Measurements from ENCODE around the genes DENND5B and RESF1.

GRCh38 chr12:30694447-30694861 is 1.2 kb downstream of the IPO8 start:
- RRBS: no CpG with 5 or more reads among the region's 6 CpGs

- RRBS: no CpG with 5 or more reads among the region's 6 CpGs
Observed at GRCh38 chr12:31005776-31006376, 67.8 kb upstream of the DDX11 start.

DNA sequence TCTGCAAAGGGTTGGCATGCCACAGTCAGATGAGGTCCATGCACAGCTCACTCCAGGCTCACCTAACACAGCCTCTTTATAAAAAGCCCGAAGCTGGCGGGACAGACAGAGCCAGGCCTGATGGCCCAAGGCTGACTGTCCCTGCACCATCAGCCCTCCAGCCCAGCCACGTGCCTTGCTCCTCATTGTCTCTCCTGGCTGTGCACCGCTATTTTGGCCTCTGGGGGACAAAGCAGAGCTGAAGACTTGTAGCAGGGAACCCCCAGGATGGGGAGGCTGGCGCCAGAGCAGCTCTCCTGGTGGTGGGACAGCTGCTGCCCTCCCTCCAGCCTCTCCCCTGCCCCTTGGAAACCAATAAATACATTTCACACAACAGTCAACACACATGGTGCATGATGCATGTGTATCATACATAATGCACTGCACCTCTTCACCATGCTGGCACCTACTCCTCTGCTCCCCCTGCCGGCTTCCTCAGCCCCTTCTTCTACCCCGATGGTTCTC is 61.6 kb upstream of the DDX11 start:
- RRBS: no CpG with 5 or more reads among the region's 7 CpGs

GRCh38 chr12:31229435-31229964 is 96.5 kb downstream of the SINHCAF start:
- RRBS: no CpG with 5 or more reads among the region's 7 CpGs

- RRBS: 2% methylated on average over 9 of the region's 111 CpGs
Observed at GRCh38 chr12:31590665-31591369, at the start of gene DENND5B. DENND5B (minus strand) TSS chr12:31591136.

DNA sequence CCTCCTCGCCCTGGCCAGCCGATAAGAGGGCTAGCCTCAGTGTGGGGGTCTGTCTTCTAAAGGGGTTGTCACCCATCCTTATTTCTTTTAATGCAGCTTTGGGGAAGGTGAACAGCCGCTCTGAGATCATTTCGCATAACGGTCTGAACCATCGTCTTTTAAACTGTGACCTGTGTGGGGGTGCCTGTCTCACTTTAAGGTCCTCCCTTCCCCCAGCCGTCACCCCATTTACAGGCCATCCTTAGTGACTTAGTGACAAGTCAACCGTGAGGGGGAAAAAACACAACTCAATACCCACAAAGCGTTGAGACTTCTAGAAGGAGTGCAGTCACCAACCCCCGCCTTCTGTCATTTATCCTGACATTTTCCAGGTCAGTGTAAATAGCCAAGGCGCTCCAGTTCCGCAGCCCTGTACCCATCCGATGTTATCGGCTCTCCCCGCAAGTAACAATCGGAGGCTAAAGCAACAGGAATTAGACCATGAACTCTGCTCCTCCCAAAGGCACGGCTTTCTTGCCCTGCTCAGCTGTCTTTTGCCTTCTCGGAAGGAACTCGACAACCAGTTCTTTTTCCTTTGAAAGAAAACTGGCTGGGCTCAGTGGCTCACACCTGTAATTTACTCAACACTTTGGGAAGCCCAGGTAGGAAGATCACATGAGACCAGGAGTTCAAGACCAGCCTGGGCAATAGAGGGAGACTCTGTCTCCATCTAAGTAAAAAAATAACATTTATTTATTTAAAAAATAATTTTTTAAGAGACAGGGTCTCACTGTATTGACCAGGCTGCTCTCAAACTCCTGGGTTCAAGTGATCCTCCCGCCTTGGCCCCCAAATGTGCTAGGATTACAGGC is 659 bp upstream of the DENND5B start:
- RRBS: no CpG with 5 or more reads among the region's 20 CpGs

DNA sequence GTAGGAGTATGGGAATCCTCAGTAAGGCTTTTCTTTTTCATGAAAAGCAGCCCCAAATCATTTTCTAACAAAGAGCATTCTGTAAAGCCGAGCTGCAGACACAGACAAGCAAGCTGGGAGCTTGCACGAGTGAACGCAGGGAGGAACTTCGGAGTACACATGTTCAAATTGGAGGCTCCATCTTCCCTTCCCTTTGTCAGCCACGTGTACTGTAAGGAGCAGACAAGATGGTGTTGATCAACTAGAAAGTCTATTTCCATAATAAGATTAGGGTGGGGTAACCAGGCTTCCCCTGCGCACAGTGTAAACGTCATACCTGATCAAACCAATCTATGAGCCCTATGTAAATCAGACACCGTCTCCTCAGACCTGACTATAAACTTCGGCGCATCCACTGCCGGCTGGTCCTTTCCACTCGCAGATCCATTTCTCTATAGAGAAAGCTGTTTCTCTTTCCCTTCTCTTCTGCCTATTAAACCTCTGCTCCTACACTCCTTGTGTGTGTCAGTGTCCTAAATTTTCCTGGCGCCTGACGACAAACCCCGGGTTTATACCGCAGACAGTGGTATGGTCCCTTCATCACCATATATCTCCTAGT is 7.6 kb upstream of the ETFBKMT start:
- RRBS: no CpG with 5 or more reads among the region's 16 CpGs

DNA sequence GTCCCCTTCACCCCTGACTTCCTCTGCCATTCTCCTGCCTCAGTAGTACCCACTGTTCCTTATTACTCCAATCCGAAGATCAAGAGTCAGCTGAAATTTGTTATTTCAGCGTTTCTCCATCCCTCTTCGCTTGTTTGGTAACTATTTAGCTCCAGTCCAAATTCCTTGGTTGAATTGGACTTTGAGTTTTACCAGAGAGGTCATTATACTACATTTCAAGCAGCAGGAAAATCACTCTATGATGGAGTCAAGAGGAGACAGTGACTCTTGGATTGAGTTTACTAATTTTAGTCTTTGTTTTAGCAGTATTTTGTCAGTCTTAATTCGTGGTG is 4.6 kb downstream of the ETFBKMT start:
- RRBS: no CpG with 5 or more reads among the region's 4 CpGs

DNA sequence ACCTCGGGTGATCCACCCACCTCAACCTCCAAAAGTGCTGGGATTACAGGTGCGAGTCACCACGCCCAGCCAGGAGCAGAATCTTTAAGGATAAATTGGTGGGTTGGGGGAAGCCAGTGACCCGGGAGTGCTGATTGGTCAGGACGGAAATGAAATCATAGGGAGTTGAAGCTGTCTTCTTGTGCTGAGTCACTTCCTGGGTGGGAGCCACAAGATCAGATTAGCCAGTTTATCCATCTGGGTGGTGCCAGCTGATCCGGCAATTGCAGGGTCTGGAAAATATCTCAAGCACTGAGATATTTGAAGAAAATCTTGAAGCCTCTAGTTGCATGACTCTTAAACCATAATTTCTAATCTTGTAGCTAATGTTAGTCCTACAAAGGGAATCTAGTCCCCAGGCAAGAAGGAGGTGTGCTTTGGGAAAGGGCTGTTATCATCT is 4.9 kb upstream of the AMN1 start:
- RRBS: no CpG with 5 or more reads among the region's 6 CpGs

DNA sequence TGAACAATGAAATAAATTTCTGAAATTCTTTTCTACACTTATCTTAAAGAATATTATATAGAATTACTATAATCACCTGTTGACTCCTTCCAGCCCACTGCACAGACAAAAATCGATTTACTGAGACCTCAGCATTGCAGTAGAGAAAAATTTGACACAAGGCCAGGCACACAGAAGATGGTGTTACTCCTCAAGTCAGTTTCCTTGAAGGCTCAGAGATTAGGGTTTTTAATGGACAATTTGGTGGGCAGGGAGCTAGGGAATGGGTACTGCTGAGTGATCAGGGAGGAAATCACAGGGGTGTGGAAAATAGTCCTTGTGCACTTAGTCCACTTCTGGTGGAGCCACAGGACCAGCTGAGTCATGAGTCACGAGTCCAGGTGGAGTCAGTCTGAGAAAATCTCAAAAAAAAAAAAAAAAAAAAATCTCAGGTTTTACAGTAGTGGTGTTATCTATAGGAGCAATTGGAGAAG is 28.0 kb upstream of the AMN1 start:
- RRBS: no CpG with 5 or more reads among the region's 2 CpGs

GRCh38 chr12:31958248-31958677 is 952 bp upstream of the RESF1 start:
- RRBS: no CpG with 5 or more reads among the region's 11 CpGs

DNA sequence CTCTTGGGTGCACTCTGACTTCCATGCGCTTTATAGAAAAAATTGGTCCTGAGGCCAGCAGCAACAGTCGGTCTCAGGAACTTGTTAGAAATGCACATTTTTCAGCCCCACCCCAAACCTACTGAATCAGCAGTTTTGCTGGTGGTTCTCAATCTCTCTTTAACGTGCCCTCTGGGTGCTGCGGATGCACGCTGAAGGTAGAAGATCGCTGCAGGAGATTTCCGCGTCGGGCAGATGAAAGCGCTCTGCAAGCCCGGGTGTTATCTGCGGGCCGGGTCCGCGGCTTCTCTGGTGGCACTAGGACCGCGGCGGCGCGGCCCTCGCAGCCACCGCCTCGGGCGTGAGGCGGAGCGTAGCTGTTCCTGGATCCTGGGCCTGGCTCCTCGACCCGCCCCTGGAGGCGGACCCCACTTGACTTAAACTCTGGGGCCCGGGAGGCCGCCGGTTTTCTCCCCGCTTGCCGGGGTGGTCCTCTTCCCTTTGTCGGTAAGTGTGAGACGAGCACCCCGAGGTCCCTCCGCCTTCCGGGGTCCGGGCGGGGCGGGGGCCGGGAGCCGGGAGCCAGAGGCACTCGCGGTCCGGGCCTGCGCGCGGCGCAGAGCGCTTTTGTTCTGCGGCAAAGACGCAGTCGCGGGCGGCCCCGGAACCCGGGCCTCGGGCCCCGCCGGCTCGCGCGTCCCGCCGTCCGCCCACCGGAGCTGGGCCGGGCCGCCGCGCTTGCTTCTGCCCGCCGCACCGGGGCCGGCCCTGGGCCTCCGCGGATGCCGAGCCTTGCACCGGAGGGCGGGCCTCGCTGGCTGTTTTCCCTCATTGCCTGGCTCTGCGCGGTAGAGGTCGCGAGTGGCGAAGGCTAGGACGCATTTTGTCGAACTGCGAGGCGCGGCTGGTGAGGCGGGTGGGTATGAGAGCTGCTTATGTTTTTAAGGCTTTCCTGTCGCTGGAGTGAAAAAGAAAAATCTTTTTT is at the start of gene RESF1:
Gene RESF1 (plus strand): TSS at position 410 of the 964 bp plus-strand sequence.
- RRBS: 1% methylated on average over 22 of the region's 95 CpGs

DNA sequence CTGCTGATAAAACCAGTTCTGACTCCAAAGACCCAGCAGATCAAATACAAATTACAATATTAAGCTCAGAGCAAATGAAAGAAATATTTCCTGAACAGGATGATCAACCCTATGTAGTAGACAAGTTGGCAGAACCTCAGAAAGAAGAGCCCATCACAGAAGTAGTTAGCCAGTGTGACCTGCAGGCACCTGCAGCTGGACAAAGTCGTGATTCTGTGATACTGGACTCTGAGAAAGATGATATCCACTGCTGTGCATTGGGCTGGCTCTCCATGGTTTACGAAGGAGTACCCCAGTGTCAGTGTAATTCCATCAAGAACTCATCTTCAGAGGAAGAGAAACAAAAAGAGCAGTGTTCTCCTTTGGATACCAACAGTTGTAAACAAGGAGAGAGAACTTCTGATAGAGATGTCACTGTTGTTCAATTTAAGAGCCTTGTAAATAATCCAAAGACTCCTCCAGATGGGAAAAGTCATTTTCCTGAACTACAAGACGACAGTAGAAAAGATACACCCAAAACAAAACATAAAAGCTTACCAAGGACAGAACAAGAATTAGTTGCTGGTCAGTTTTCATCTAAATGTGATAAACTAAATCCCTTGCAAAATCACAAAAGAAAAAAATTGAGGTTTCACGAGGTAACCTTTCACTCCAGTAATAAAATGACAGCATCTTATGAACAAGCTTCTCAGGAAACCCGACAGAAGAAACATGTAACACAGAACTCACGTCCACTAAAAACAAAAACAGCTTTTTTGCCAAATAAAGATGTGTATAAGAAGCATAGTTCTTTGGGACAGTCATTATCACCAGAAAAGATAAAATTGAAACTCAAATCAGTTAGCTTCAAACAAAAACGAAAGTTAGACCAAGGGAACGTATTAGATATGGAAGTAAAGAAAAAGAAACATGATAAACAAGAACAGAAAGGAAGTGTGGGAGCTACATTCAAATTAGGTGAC is 25.3 kb downstream of the RESF1 start:
- RRBS: no CpG with 5 or more reads among the region's 8 CpGs

DNA sequence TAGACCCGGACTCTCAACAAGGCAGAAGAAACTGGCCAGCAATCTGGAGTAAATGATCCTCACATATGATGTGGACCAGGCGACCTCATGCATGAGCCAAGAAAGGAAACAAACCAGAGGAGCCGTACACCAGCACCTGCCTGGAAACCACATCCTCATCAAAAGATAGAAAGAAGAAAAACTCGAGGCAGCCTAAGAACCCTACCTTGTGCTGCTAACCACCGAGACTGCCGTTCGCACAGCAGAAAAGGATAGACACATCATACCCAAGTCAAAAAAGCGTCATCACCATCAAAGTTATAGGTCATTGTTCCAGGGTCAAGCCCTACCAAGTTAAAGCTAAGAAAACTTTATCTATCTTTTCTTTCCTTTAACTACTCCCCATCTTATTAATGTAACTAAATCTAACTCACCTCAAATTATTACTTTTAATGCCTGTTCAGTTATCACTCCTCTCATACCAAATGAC is 66.7 kb downstream of the RESF1 start:
- RRBS: no CpG with 5 or more reads among the region's 8 CpGs

GRCh38 chr12:32107670-32108311 is 1.1 kb downstream of the BICD1 start:
- RRBS: no CpG with 5 or more reads among the region's 8 CpGs

GRCh38 chr12:32446233-32447204 is 47.2 kb downstream of the FGD4 start:
- RRBS: no CpG with 5 or more reads among the region's 15 CpGs

DNA sequence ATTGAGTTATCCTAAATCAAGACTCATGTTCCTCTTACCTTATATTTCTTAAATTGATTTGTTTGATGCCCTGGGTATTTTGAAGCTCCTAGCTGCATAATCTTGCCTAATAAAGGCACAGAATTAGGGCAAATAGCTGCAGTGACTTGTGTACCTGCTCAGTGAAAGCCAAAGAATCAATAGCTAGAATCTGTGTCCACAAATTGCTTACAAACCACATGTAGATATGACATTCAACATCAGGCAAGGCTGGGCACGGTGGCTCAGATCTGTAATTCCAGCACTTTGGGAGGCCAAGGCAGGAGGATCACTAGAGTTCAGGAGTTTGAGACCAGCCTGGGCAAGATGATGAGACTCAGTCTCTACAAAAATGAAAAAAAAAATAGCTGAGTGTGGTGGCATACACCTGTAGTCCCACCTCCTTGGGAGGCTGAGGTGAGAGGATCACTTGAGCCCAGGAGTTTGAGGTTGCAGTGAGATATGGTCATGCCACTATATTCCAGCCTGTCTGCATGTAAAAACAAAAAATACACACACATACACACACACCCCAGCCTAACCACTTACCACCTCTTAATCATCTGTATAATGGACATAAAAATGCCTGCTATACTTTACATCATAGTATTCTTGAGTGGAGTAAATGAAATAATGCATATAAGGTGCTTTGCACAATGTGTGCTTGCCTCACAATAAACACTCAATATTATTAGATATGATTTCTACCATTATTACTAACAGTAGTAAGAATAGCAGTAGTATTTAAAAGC is 132.0 kb upstream of the DNM1L start:
- RRBS: no CpG with 5 or more reads among the region's 1 CpG

DNA sequence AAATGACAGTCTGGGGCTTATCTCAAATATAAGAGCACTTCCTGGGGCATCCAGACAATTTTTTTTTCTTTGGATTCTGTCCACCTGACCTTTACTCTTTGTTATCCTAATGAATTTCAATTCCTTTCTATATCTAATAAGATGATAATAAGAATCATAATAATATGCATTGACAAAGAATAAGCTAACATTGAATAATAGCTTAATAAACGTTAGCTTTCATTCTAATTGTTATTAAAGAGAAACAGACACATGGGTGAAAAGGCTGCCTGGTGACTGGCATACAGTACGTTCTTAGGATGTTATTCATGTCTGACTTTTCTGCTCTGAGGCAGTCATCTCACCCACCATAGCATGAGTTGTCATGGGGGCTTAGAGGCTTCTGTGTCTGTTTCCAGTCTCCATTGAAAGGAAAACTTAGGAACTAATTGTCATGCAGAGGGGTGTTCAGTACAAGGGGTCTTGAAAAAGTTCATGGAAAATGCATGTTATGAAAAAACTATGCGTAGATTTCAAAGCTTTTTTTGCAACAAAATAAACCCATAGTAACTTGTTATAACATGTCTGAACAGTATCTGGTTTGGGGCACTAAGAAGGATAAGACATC is 66.1 kb upstream of the DNM1L start:
- RRBS: no CpG with 5 or more reads among the region's 3 CpGs

DNA sequence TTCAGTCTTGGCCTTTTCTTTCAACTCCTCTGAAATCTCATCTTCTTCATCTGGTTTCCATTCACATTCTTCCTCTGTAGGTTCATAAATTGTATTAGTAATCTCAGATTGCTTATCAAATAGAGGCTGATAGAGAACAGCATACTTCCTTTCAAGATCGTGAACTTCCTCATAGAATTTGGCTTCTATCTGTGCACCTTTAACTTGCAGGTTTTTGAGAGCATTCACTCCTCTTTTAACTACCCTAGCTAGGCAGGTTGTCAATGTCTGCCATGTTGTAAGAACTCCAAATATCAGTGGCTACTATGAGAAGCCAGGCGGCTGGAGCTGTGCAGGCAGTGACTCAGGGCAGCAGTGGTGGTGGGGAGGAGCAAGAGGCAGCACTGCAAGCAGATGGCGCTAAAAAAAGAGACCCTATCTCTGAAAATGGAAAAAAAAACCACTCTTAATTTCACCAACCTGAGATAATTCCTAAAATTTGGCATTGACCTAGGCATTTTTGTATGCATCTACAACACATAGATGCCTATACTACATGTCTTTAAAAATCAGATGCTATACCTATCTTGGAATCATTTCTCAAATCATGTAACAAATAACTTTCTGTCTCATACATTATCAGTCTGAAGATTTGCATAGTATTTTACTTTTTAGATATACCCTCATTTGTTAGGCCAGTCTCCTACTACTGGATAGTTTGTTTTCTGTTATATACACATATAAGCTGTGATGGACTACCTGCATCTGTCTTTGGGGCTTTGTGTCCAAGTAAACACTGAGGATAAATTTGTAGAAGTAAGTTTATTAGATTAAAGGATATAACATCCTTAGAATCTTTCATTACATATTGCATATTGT is 28.4 kb downstream of the YARS2 start:
- RRBS: no CpG with 5 or more reads among the region's 3 CpGs

All from brain (tissue), 1 donor.